GM12892 (cell line): ENCODE data around the genes CCR8 and MYRIP.

DNA sequence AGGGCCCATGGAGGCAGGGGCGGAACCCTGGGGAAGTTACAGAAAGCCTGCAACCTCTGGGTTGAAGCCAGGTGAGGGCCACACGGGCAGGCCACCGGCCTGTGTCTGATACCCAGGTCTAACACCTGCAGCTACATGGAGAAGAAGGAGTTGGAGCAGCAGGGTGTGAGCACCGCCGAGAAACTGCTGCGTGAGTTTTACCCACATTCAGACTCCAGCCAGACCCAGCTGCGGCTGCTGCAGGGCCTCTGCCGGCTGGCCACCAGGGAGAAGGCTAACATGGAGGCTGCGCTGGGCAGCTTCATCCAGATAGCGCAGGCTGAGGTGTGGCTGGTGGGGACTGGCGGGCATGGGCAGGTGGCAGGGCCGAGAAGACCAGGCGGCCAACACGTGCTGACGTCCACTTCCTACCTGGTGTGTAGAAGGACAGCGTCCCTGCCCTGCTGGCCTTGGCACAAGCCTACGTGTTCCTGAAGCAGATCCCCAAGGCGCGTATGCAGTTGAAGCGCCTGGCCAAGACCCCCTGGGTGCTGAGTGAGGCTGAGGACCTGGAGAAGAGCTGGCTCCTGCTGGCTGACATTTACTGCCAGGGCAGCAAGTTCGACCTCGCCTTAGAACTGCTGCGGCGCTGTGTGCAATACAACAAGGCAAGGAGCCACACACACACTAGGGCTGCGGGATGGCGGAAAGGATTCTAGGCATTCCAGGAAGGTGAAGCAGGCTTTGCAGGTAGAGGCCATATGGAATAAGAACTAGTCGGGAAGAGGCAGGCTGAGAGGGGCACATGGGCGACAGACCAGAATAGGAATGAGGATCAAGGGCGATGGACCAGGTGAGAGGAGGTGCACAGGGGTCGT lies 16.1 kb downstream of the CSRNP1 start:
- RRBS, result no CpG with 5 or more reads among the region's 30 CpGs

DNA sequence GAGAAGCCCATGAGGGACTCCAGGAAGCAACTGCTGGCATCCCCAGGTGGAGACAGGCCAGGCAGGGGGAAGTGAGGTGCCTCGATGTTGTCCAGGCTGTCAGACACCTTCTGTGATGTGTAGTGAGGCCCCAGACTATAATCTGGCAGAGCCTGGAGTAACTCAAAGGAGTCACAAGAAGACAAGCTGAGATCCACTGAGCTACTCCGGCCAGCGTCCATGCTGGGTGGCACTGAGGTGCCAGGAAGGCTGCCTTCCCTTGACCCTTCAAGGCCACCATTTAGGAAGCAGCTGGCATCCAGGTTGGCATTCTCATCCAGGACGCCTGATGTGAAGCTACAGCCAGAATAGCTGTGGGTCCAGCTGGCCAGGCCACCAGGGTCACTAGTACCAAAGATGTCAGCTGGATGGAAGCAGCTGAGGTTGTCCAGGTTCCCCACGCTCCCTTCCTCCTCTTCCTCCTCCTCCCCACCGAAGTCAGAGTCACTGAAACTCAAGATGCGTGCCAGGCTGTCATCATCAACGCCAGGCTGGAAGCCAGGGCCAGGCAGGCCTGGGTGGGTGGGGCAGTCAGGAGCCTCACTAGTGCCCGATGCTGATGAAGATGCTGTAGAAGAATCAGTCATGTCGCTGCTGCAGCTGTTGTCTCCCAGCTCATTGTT lies 10.1 kb downstream of the CSRNP1 start:
- RRBS, result no CpG with 5 or more reads among the region's 10 CpGs

GRCh38 chr3:39188770-39189527 lies 3.4 kb downstream of the XIRP1 start:
- RRBS, result no CpG with 5 or more reads among the region's 25 CpGs

DNA sequence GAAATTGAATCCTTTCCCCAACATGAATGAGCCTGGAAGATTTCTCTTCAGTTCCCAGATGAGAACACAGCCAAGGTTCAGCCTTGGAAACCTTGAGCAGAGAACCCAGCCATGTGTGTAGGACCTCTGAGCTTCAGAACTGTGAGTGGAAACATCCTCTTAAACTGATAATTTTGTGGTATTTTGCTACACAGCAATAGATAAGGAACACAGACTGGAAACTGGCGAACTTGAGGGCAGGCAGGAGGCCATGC lies 9.6 kb upstream of the XIRP1 start:
- RRBS, result no CpG with 5 or more reads among the region's 1 CpG

DNA sequence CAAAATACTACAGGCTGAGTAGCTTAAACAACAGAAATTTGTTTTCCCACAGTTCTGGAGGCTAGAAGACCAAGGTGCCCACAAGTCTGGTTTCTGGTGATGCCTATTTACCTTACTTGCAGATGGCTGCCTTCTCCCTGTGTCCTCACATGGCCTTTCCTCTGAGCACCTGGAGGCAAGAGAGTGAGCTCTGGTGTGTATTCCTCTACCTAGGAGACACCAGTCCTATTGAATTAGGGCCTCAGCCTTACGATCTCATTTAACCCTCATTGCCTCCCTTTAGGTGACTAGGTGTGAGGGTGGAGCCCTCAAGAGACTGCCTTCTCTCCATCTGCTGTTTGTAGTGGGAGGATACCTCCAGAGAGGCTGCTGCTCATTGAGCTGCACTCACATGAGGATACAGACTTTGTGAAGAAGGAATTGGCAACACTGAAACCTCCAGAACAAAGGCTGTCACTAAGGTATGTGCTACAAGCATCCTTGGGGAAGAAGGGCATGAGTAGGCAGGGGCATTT lies at the start of gene CCR8:
Gene CCR8, plus strand, starts transcription at position 341 of the 515 bp plus-strand sequence.
- RRBS, result no CpG with 5 or more reads among the region's 1 CpG

DNA sequence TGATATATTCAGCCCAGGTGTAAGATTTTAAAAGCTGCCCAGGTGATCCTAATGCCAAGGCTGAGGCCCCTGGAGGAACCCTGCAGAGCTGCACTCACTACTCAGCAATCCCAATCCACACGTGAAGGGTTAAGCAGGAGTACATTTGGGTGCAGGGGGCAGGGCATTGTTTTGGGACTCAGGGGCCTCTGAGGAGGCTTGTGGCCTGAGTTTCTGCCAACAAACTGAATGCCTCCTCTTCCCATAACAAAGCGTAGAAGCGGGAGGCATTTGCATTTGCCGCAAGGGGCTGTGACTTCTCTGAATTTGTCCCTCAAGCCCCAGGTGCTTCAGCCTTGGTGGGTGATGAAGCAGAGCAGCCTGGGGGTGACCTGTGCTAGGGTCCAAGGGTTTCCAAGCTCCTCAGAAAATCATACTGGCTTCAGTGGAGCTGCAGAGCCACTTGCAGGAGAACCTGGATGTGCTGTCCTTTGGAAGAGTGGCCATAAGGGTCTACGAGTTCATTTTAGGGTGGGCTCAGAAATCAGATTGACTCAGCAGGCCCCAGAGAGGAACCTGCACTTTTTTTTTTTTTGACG lies 1.6 kb upstream of the RPSA start:
- RRBS, result no CpG with 5 or more reads among the region's 6 CpGs

DNA sequence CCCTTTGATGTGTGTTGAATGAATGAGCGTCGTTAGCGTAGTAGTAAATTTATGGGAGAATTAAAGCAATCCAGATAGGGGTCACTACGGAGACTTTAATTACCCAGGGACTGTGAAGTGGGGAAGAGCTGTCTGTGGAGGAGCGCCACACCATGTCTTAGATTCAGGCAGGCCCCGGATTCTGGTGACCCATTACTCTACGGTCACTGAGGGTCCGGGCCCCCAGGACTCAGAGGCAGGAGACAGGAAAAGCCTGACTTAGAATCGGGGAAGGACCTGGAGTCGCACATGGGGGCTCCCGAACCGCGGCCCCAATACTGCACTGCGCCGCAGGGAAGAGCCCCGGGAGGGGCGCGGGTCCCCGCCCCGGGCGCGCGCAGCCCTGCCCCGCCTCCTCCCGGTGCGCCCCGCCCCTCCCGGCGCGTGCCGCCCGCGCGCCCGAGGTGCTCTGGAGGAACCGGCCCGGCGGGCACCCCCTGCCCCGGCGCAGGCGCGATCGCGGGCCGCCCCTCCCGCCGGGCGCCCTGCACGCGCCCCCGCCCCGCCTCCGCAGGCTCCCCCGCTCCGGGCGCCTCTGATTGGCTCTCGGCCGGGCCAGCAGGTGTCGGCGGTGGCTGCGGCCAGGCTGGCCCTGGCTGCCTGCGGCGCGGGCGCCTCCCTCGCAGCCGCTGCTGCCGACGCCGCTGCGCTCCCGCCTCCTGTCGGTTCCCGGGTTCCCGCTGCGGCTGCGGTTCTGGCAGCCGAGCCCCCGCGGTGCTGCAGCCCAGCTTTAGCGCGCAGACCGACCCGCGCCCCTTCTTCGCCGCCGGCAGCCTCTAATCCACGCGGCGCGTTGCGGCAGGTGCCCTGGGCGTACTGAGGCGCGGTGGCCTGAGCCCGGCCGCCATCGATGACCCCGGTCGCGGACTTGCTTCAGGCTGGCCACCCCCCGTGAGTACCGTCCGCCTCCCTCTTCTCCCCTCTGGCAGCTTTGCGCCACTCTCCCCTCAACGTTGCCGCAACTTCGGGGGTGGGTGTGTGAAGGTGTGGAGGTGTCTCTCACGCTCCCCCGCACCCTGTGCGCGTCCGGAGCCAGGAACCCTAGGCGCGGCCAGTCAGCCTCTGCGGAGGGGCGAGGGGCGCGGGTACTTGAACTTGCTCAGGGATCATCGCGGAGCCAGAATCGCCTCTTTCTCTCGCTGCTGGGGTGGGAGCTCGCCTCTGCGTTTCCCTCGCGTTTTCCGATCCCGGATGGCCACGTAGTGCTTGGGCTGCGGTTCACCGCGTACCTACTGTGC lies at the start of gene MYRIP:
Gene MYRIP, plus strand, starts transcription at position 623 of the 1,277 bp plus-strand sequence.
- RRBS, result 2% methylated on average over 35 of the region's 134 CpGs

- RRBS, result no CpG with 5 or more reads among the region's 47 CpGs
Observed at GRCh38 chr3:40452314-40453589, 4.4 kb upstream of the RPL14 start.

DNA sequence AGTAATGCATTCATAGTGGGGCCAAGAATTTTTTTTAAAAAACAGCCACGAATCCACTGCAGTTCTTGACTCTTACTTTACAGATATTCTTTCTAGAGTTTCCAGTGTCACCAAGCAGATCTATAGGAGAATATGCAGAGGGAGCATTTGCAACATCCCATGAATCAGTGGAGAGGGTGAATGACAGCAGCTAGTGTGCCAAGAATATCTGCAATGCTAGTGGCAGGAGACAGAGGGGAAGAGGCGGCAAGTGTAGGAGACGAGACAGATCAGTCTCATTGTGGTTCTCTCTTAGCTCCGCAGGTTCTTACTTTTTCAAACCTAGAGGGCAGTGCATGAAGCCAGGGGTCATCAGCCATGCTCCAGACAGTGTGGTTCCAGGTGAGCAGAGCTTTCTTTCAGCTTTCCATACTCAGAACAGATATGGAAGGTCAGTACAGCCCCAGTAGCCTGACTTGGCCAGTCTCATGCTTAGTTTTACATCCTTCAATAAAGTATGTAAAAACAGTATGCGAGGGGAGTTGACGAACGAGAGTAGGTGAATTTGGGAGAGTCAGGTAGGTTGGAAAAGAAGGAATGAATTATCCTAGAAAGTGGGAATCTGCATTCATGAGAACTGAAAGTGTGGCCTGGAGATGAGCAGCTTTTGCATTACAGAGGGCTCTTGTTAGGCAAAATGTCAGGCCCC lies 845 bp downstream of the ZNF619 start:
- RRBS, result no CpG with 5 or more reads among the region's 7 CpGs

DNA sequence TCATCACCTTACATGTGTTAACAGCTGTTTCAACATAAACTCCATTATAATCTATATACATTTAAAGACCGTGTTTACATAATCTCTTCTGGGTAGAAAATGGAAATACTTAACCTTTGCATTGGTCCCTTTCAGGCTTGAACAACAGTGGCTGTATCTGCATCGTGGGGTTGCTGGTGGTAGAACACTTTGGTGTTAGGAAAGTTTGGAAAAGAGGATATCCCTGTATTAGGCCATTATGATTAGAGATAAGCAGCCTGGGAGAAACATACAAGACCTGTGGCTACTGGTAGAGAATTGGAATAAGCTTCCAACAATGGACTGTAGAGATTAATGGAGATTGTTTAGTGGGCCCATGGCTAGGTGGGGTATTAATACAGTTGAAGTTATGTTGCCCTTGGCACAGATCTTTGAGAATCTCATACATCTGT lies 8.7 kb downstream of the ZNF621 start:
- RRBS, result no CpG with 5 or more reads among the region's 2 CpGs

DNA sequence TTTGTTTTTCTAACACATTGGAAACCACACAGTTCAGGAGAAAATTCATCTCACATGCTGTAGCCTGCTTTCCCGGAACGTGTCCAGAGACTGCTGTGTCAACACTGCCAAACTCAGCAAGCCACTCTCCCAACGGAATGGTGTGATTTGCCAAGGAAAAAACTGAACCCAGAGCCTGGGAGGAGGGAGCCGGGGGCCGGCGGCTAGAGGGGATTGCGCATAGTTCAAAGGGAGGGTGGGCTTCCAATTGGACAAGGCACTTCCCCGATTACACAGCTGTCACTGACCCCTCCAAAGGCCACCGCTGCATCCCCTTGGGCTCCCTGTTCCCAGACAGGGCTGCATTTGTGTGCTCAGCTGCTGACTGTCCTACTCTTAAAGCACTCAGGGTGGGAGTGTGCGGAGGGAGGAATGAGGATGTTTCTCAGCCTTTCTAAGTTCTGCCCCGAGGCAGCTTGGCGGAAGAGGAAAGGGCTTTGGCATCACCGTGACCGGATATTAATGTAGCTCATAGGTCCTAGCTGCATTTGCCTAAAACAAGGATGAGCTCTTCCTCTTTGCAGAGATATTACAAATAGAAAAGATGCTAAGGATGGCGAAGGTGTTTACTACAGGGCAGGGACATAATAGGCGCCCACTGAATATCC lies 256.3 kb downstream of the ZNF621 start:
- RRBS, result no CpG with 5 or more reads among the region's 16 CpGs

GRCh38 chr3:41026553-41027100 lies 172.7 kb upstream of the CTNNB1 start:
- RRBS, result no CpG with 5 or more reads among the region's 3 CpGs

DNA sequence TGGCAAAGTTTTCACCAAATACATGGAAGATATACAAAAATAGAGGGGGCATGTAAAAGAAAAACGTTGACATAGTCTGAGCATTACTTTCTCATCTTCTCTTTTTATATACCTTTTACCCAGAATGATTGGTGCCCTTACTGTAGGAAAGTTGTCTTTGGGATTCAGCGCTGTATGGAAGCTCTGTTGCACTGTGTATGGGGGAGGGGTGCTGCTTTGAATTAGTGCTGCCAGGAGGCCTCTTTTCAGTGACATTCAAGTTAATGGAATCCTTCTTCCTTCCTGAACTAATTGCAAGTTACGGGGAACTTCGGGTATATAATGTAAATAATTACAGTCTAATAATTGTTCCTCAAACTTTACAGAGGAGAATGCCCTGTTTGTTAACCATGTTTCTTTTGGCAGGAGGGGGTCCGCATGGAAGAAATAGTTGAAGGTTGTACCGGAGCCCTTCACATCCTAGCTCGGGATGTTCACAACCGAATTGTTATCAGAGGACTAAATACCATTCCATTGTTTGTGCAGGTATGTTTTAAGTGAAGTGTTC lies 36.1 kb downstream of the CTNNB1 start:
- RRBS, result no CpG with 5 or more reads among the region's 8 CpGs

- RRBS, result no CpG with 5 or more reads among the region's 5 CpGs
Observed at GRCh38 chr3:41242617-41243152, 43.4 kb downstream of the CTNNB1 start.

GRCh38 chr3:41393344-41394145 lies 194.2 kb downstream of the CTNNB1 start:
- RRBS, result no CpG with 5 or more reads among the region's 4 CpGs

GRCh38 chr3:41961321-41961916 lies 484 bp downstream of the ULK4 start:
- RRBS, result no CpG with 5 or more reads among the region's 50 CpGs

GRCh38 chr3:42133674-42133873 lies 42.4 kb downstream of the TRAK1 start:
- RRBS, result no CpG with 5 or more reads among the region's 2 CpGs

DNA sequence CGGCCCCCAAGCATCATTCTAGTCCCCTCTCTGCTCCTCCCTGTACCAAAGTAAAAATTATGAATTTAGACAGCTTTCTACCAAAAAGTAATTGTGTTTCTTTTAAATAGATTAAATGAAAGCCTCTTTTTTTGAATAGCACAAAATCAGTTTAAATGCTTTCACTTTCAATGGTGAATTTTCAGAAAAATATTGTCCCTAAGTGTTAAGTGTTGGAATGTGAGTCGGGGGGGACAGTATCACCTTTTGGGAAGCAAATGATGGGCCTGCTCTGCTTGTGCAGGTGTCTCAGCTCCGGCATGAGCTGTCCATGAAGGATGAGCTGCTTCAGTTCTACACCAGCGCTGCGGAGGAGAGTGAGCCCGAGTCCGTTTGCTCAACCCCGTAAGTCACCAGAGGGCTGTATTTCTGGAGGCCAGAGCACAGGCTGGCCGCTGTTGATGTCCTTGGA lies 78.2 kb downstream of the CCK start:
- RRBS, result no CpG with 5 or more reads among the region's 9 CpGs

GRCh38 chr3:42210982-42211766 lies 54.8 kb downstream of the CCK start:
- RRBS, result no CpG with 5 or more reads among the region's 5 CpGs